M059J (cell line): Measurements from ENCODE around the genes SUCLG2, UBA3 and ARL6IP5.

DNA sequence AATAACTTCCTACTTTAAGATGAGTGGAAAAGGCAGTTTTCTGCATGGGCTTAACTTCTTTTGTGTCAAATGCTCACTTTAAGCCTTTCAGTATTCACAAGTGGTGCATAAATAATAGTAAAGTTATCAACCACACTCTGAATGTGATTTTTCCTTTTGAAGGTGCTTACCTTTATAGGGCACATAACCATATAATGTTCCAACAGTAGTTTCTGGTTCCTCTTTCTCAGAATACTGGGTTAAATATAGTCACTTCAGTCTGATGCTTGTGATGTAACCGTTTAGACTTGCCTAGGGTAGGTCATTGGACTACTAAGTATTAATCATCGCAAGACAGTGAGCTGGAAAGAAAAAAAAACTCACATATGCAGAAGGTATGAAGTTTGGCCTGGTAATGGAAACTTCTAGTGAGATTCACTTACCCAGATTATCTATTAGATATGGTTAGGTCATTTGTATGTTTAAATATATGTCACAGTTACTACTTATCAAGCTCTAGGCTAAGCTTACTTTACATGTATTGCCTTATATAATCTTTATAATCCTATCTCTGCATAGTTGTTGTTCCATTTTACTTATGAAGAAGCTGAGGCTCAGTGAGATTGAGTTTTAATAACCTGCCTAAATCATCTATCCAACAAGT is 2.0 kb downstream of the KBTBD8 start:
- RAMPAGE, long total RNA = no peak

GRCh38 chr3:67465319-67465990 is 189.0 kb downstream of the SUCLG2 start:
- RAMPAGE, long total RNA = no peak

GRCh38 chr3:67648124-67648681 is 6.2 kb downstream of the SUCLG2 start:
- RAMPAGE, long total RNA = no peak

GRCh38 chr3:67654496-67655172 is at the start of gene SUCLG2:
TSS of gene SUCLG2 (minus strand) at chr3:67654612.
- RAMPAGE, long total RNA = start-site peak on the minus strand at chr3:67654595-67654613, 25 and 33 reads in 2 replicates

GRCh38 chr3:69080173-69080623 is at the start of gene UBA3:
TSS of gene UBA3 (minus strand) at chr3:69080365.
- RAMPAGE, long total RNA = start-site peak on the minus strand at chr3:69080363-69080390, 67 and 40 reads in 2 replicates

- RAMPAGE, long total RNA = no peak
These were observed at the start of gene ARL6IP5 for GRCh38 chr3:69084652-69085513. TSS of gene ARL6IP5 (plus strand) at chr3:69084937.

DNA sequence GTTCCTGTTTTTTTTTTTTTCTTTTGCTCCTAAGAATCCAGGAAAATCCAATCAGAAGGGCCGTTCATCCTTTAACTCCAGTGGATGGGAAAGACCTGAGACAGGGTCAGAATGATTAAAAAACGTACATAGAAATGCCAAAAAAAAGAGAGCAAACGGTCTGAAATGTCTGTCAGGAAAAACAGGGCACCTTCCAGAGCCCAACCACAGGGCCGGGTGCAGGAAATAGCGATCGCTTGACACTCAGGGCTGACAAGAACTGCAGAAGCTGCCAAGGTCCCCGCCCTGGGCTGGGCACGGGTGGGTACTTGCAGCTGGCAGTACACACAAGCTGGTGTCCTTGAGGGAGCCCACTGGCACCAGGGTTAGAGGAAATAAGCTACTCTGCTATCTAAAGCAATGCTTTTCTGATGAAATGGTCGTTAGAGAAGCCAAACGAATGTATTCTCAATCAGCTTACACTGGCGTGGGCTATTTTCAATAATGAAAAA is 15.7 kb downstream of the FRMD4B start:
- RAMPAGE, long total RNA = no peak

GRCh38 chr3:69757158-69757784 is 18.0 kb downstream of the MITF start:
- RAMPAGE, long total RNA = no peak

DNA sequence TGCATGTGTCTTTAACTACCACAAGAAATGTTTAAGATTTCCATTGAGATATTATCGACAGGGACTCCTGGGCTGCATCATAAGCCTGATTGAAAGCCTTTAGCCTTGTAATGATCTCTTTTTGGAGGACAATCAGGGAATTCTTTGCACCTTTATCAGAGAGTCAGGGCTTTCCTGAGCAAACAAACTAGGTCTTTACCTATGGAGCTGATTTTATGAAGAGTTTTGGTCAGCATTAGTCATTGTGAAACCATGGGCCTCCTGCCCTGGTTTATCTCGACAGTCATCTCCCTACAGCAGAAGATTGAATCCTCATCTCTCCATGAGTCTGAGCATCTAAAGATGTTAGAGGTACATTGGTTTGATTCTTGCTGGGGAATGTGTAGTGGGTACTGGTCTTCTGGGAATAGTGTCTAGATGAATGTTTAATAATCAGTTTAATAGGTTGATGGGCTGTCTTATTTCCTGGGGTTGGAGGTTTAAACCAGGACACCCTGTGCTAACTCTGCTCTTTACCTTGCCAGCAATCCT is 23.2 kb downstream of the MITF start:
- RAMPAGE, long total RNA = no peak

GRCh38 chr3:69763404-69764045 is 24.3 kb downstream of the MITF start:
- RAMPAGE, long total RNA = no peak

GRCh38 chr3:69898756-69899425 is 159.6 kb downstream of the MITF start:
- RAMPAGE, long total RNA = no peak

GRCh38 chr3:70984161-70984980 is 599.2 kb downstream of the FOXP1 start:
- RAMPAGE, long total RNA = no peak

DNA sequence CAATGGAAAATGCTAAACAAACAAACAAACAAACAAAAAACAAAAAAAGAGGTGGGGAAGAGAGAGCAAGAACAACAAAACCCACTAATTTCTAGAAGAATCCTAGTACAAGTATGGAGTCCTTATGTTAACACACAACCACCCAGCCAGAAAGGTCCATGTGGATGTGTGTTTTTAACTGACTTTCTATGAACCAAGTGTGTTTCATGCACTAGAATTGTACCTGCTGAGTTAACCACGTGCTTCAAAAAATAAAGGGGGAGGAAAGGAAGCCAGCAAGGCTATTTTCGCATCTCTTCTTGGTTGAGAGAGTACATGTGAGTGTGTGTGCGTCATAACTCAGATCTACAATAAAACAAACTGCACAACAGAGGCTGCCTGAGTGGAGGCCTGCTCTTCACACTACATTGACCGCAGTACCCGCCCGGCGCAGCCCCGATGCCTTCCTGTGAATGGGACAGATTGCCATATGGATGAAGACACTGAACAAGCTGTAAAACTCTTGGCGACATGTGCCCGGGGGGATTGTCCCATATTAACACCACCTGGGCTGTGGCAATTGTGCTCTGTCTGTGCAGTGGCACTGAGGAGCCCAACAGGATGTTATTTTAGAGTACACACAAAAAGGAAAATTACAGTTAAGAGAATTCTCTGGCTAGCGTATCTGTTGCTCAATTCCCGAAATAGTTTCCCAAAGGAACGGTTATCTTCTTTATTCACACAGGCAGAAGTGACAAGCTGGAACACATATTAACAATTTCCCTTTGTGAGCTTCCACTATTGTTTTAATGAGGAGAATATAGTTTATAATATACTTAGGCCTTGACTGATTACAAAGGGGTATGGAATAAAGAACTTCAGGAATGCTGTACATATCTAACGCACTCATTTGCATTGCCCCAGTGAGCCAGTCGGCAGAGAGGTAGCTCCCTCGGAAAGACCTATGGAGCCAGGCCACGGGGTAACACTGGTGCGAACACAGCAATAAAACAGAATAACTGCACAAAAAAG is 551.5 kb downstream of the FOXP1 start:
- RAMPAGE, long total RNA = no peak

GRCh38 chr3:71063318-71063859 is 520.1 kb downstream of the FOXP1 start:
- RAMPAGE, long total RNA = no peak

GRCh38 chr3:71063860-71064377 is 519.6 kb downstream of the FOXP1 start:
- RAMPAGE, long total RNA = no peak

- RAMPAGE, long total RNA = no peak
These were observed 517.9 kb downstream of the FOXP1 start for GRCh38 chr3:71065729-71065864.

DNA sequence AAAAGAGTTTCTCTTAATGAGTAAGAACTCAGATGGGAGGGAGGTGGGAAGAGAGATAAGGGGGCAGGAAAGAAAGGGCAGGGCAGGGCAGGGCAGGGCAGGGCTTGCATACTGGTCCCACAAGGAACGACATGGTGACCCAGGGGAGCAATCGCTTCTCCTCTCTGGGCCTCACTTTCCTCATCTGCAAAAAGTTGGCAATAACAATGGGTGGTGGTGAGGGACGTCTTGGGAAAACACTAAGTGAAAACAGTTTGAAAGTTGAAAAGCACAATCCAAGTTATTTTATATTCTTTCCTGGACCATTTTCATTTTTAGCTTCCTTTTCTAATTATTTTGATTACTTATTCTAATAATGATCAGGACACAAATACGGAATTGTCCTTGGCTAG is 440.6 kb downstream of the FOXP1 start:
- RAMPAGE, long total RNA = no peak

- RAMPAGE, long total RNA = no peak
These were observed 385.7 kb downstream of the FOXP1 start for GRCh38 chr3:71197619-71198443.

DNA sequence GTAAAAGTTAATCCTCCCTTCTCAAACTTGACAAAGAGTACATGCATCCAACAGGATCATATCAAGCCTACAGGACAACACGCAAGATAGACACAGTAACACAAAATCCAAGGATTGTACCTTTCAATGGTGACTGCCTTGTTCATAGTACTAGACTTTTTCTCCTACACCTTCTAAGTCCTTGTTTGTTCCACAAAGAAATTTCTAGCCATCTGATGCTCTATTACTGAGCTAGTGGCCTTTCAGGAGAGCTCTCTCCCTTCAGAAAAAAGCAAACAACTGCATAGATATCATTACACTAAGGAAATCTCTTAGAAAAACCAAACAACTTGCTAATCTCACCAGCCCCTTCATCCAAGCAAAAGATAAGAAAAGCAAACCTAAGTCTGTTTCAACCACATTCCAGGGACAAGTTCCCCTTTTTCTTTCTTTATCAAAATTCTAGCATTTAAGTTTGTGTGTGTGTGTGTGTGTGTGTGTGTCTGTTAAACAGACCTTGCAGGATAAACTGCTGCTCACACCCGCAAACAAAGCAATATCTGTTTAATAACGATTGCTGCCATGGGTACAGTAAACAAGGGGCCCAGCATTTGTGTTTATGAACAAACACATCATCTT is 375.3 kb downstream of the FOXP1 start:
- RAMPAGE, long total RNA = no peak

- RAMPAGE, long total RNA = no peak
These were observed 353.3 kb downstream of the FOXP1 start for GRCh38 chr3:71230165-71230661.